GM06990 (cell line): ENCODE results near the gene NUDT1.

DNA sequence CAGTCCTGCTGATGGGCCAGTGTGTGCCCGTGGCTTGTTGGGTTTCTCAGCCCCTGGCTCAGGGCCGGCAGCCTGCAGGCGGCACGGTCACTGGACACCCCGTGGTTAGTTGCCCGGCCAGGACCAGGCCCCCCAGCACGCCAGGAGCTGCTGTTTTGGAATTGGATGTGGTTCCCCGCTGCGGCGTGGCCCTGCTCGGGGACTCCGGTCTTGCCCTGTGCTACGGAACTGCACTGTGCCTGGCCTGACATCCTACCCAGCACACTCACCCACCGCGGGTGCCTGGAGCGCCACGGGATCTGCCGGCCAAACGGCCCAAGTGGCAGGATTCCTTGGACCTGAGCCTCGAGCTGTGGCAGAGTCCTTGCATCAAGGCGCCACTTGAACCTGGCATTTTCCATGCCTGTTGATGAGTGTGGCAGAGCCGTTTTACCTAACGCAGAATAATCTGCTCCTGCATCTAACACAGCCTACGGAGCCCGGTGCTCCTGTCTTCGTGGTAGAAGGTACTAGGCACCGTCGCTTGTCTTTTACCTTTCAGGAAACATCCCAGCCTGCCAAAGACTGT is 89.1 kb downstream of the ELFN1 start:
- RRBS: 81% methylated on average over 11 of the region's 28 CpGs

- RRBS: no CpG with 5 or more reads among the region's 17 CpGs
Observed at GRCh38 chr7:1861676-1862190, 191.7 kb downstream of the ELFN1 start.

DNA sequence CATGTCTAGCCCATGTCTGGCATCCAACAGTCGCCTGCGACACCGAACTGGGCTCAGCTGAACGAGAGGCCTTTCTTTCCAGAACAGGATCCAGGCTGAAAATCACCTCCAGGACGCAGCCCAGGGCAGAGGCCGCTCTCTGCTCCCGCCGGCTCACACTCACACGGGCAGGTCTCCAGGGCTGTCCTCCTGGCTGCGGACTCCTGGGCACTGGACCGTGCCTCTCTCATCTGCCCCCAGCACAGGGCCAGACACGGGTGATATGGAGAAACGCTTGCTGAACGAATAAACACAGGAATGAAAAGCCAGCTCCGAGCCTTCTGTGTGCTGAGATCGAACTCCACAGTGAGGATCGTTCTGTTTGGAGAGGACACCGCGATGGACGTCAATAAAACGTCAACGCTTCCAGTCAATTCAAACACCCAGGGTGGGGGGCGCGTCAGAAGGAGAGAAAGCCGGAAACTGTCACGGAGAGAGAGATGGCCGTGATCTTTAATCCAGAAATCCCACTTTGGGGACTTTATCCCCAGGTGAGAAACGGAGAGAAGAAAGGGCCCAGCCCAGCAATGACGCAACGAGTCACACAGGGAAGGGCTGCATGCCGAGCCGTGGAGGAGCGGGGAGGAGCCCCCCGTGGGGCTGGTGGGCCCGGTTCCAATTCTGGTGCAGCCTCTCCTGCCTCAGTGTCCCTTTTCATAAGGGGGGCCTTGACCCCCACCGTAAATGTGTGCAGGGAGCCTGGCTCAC is 202.6 kb downstream of the ELFN1 start:
- RRBS: no CpG with 5 or more reads among the region's 36 CpGs

DNA sequence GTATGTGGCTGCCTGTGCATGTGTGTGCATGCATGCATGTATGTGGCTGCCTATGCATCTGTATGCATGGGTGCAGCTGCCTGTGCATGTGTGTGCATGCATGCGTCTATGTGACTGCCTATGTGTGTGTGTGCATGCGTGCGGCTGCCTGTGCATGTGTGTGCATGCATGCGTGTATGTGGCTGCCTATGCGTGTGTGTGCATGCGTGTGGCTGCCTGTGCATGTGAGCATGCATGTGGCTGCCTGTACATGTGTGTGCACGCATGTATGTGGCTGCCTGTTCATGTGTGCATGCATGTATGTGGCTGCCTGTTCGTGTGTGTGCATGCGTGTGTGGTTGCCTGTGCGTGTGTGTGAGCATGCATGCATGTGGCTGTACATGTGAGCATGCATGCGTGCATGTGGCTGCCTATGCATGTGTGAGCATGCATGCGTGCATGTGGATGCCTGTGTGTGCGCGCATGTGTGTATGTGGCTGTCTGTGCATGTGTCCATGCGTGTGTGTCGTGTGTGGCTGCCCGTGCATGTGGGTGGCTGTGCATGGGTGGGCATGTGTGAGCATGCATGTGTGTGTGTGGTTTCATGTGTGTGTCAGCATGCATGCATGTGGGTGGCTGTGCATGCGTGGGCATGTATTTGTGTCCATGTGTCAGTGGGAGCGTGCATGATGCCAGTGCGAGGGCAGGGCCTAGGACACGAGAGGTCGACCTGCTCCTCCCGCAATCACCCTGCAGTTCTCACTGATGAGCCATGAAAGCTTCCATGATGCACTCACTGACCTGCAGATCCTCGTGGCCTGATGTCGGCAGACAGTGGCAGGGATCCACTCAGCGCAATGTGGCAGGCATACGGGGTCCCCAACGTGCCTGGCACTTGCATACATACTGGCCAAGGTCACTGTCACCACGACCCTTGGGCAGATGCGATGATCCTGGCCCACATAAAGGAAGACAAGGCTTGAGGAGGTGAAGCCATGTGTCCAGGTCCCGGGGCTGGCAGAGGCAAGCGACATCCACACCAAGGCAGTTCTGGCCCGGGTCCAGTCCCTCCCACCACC is 218.4 kb downstream of the ELFN1 start:
- RRBS: 94% methylated on average over 3 of the region's 33 CpGs

DNA sequence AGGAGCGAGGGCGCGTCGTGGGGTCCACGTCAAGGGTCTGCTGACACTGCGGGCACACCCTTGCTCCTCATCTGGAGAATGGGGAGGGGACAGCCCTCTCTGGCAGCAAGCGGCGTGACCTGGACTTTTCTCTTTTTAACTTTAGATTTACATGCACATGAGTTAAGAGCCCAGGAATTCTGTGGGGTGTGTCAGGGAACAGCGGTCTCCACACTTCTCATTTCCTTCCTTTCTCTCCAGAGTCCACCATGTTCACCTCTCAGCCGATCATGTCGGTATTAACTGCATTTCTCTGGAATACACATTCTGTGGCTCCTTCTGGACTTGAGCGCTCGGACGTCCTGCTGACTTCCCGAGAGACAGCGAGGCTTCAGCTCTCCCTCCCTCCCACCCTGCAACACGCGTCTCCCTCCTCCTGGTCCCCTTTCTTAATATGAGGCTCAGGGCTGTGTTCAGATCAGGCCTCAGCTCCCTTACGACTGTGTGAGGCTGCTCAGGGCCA is 261.2 kb downstream of the ELFN1 start:
- RRBS: no CpG with 5 or more reads among the region's 19 CpGs

DNA sequence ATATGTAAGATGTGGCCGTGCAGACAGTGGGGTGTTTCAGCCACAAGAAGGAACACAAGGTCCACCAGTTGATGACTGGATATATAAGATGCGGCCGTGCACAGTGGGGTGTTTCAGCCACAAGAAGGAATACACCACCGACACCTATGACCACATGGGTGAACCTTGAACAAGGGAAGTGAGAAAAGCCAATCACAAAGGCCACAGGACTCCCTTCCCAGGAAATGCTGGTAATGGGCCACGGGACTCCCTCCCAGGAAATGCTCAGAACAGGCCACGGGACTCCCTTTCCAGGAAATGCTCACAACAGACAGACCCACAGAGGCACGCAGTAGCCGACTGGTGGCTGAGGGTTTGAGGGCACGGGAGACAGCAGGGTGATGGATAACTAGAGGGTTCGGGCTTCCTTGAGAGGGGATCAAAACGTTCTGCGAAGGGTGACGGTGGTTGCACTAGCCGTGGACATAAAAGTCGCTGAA is 273.8 kb downstream of the ELFN1 start:
- RRBS: no CpG with 5 or more reads among the region's 15 CpGs

- RRBS: no CpG with 5 or more reads among the region's 3 CpGs
Observed at GRCh38 chr7:2065007-2065290, 167.8 kb downstream of the MAD1L1 start.

GRCh38 chr7:2110678-2111776 is 121.7 kb downstream of the MAD1L1 start:
- RRBS: no CpG with 5 or more reads among the region's 46 CpGs

DNA sequence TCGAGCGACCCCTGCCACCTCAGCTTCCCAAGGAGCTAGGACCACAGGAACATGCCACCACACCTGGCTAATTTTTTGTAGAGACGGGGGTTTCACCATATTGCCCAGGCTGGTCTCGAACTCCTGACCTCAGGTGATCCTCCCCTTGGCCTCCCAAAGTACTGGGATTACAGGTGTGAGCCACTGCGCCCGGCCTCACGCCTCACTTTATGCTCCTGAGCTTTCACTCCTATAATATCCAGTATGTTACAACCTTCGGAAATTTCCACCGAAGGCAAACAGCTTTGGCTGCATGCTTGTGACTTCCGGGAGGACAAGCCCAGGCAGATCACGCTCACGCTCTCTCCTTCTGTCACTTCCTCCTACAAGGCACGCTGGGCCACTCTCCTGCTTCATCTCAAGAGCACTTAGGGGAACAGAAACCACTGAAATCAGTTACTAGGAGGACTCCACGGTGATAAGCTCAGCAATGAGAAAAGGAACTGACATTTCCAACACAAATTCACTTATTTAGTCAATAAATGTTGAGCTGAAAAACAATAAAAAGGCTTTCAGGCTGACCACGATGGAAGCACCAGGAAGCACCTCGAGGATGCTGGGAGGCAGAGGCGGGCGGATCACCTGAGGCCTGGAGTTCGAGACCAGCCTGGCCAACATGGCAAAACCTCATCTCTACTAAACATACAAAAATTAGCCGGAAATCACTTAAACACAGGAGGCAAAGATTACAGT is 4.5 kb upstream of the MAD1L1 start:
- RRBS: 9% methylated on average over 3 of the region's 20 CpGs

DNA sequence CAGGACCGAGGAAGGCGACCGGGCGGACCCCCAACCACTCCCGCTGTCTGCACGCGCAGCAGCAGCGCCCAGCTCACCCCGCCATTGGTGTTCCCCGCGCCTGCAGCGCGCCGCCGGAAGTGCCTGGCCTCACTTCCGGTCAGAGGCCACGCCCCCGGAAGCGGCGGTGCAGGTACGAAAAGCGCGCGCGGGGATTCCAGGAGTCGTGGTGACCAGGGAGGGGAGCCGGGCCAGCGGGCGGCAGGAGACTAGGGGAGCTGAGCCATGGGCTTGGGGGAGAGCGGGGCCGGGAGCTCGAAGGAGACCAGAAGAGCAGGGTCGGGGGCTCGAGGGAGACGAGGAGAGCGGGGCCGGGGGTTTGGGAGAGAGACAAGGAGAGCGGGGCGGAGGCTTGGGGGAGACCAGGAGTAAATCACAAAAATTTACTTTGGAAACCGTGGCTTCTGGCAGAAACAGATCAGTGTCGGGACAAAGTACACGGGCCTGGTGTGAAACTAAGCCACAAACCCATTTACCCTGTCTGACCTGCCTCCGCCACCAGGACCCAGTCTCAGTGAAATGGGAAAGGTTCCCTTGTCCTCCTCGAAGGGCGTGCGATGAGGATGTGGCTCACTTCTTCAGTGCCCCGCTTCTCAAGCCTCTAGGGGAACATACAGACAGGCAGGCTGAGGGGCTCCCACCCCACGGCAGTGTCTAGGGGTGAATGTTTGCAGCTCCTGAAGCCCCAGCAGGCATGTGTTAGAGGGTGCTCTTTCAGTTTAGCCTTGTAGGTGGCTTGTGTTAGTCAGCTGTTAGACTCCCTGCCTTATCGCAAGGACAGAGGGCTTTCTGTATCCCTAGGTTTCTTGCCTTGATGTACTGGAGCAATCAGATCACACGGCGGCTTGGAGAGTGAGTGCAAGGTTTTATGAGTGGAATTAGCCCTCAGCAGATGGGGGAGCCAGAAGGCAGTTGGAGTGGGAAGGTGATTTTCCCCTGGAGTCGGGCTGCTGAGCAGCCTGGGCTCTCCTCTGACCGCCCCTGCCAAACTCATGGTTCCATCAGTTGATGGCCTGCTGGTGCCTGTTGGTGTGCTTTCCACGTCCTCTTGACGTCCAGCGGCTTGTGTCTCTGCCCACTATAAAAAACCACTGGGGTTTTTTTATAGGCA is at the start of gene NUDT1:
Gene NUDT1, plus strand, starts transcription at position 142 of the 1,150 bp plus-strand sequence.
- RRBS: 3% methylated on average over 32 of the region's 56 CpGs

- RRBS: no CpG with 5 or more reads among the region's 6 CpGs
Observed at GRCh38 chr7:2363455-2363780, 8.8 kb downstream of the EIF3B start.

DNA sequence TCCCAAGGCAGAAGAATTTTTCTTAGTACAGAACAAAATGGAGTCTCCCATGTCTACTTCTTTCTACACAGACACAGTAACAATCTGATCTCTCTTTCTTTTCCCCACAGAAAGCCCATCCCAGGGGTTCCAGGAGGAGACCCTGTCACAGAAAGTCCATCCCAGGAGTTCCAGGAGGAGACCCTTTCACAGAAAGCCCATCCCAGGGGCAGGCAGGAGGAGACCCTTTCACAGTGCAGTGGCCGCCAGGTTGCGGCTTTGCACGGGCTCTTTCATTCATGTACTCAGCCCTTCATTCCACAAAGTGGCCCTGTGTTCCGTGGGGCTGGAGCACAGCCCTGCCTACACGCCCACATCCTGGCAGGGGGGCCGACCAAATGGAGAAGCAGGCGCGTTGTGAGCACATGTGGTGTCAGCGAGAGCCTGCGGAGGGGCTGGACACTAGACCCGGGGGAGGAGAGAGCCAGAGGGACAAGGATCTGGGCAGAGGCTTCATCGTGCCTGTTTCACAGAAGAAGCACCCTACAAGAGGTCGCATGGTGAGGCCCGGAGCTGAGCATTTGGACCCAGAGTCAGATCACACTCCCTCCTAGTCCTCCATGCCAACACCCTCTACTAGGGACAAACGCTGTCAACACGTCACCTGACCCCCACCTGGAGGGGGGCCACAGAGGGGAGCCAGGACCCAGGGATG is 13.0 kb upstream of the CHST12 start:
- RRBS: 80% methylated on average over 3 of the region's 16 CpGs

- RRBS: no CpG with 5 or more reads among the region's 23 CpGs
Observed at GRCh38 chr7:2523360-2523907, 3.9 kb downstream of the LFNG start.

DNA sequence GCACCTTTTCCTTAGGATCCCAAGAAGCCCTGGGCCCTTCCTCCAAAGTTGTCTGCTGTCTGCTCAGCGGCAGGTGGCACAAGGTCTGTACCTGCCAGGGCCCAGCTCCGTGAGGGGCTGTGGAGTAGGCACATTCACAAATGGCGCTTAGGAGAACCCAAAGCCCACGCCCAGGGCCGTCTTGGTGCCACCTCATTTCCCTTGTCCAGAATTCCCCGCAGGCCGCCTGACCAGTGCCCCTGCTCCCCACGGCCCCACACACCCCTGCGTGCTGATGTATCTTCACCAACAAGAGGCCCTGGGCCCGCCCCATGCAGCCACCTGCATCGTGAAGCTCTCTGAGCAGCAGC is 14.8 kb downstream of the BRAT1 start:
- RRBS: no CpG with 5 or more reads among the region's 11 CpGs

DNA sequence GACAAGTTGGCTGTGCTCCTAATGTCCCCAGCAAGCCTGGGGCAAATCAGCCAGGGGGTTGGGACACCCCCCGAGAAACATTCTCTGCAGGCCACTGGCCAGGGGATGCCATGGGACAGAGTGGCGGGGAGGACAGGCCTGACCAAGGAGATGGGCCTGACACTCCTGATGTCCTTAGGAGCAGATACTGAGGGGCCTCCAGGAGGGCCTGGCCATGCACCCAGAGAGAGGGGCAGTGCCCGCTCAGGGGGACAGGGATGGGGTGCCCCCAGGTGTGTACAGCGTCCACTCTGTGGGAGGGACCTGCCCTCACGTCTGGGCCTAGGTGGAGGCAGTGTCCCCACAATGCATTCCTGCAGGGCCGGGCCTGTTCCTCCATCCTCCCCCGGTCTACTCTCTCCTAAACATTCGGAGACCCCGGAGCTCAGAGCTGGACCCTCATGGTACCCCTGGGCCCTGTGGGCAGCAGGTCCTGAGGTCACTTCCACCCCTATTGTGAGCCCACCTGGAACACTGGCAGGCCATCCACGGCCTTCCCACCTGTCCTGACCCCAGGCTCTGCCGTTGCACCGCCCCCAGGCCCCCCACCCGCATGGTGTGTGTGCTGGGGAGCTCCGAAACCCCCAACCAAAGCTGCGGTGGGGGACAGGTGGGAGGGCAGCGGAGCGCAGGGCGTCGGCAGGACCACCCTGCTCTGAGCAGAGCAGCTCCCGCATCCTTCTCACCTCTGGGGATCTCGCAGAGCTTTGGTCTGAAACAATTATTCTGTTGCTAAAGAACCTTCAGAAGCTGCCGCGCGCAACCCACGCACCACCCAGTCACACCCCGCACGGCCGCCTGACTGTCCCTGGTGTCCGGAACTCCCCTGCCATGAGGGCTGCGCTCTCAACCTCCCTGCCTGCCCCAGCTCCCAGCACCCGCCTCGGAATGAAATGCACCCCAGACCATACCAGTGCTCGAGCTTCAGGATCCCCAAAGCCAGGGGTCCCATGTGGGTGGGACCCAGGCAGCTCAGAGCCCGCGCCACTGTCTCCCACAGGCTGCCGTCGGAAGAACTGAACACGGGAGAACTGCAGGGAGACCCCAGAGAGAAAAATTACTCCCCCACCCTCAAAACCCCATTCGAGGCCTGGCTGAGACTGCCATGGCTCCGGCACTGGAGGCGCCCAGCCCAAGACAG is 12.7 kb downstream of the BRAT1 start:
- RRBS: 99% methylated on average over 2 of the region's 41 CpGs

- RRBS: no CpG with 5 or more reads among the region's 33 CpGs
Observed at GRCh38 chr7:2616903-2617915, 14.6 kb upstream of the TTYH3 start.

- RRBS: no CpG with 5 or more reads among the region's 12 CpGs
Observed at GRCh38 chr7:2628082-2628623, 3.6 kb upstream of the TTYH3 start.

DNA sequence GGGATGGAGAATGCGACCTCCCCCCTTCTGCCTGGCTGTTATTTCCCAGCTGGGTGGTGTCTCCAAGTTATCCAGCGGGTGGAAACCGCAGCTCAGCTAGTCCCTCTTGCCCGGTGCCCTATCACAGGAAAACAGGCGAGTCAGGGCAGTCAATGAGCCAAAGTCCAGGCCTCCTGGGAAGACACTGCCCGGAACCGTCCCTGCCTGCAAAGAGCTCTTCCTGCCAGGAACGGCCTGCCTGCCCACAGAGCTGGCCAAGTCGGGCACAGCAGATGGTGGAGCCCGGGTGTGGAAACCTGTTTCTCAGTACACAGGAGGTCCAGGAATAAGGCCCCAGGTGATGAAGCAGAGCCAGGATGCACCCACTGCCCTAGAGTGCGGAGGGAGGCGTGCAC is 1.6 kb upstream of the TTYH3 start:
- RRBS: 59% methylated on average over 6 of the region's 12 CpGs

GRCh38 chr7:2635565-2637095 is 4.3 kb downstream of the TTYH3 start:
- RRBS: no CpG with 5 or more reads among the region's 33 CpGs

- RRBS: 59% methylated on average over 3 of the region's 19 CpGs
Observed at GRCh38 chr7:2649035-2649775, 17.4 kb downstream of the TTYH3 start.